Right cardiac atrium (tissue), 1 donor: ENCODE data around the genes ATP7B, NEK3 and VPS36.

DNA sequence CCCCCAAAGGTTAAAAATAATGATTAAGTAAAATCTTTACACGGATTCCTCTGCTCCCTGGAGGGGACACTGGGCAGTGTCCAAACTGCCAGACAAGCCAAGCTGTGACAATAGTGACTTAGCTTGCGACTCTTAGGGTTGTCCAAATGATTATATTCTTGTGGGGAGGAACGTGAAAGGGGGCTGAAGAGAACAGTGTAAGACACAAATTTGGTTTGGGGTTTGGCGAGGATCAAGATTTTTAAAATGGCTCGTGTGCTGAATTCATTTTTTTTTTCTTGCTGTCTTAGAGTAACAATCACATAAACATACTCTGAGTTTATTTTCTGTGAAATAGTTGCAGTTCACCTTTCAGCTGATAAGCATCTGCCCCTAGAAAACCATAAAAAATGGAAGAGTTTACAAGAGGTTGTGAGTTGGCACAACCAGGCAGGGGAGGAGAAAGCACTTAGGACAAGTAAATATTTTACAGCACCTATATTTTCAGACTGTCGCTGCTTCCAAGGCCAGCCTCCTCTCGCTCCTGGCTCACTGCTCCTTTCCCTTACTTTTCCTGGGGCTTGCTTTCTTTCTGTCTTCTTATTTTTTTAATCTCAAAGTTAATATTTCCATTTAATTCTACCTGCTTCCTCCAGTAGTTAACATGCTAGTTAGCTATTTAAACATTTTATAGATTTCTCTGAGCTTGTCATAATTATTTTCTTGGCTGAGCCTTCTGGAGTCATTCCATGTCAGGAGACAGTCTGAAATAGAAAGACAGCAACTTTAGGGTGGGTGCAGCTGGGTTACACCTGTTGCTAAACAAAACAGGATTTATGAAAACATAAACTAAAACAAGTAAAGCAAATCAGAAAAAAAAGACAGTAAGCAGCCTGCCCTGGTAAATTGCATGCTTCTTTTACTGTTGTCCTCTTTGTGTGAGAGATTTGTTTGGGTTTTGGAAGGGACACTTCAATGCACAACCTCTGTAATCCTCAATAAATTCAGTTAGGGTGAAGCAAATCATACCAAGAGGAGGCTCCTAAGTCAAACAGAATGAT is 330.2 kb downstream of the DLEU7 start:
- PRO-cap, result no peak

DNA sequence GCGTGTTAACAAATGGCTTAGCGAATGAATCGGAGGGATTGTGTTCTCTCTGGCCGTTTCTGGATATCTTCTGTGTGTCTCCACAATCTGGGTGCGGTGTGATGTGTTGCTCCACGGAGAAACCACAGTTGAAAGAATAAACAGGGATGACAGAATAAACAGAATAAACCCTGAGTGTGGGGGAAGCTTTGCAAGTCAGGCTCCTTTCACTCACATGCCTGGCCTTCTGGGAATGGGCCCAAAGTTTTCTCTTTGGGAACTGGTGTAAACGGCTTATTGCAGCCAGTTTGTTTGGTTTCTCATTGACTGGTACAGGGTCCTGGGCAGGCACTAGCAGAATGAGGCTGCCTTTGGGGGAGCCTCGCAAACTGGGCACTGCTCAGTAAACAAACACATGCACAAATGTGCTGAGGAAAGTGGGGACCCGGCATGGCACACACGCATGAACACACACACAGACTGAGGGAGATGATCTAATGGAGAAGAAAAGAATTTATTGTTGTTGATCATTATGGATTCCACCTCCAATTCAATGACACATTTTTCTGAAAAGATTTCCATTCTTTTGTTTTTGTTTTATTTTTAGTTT is 324.6 kb downstream of the DLEU7 start:
- PRO-cap, result no peak

- PRO-cap, result no peak
Observed at GRCh38 chr13:50594170-50594802, 249.2 kb downstream of the DLEU7 start.

DNA sequence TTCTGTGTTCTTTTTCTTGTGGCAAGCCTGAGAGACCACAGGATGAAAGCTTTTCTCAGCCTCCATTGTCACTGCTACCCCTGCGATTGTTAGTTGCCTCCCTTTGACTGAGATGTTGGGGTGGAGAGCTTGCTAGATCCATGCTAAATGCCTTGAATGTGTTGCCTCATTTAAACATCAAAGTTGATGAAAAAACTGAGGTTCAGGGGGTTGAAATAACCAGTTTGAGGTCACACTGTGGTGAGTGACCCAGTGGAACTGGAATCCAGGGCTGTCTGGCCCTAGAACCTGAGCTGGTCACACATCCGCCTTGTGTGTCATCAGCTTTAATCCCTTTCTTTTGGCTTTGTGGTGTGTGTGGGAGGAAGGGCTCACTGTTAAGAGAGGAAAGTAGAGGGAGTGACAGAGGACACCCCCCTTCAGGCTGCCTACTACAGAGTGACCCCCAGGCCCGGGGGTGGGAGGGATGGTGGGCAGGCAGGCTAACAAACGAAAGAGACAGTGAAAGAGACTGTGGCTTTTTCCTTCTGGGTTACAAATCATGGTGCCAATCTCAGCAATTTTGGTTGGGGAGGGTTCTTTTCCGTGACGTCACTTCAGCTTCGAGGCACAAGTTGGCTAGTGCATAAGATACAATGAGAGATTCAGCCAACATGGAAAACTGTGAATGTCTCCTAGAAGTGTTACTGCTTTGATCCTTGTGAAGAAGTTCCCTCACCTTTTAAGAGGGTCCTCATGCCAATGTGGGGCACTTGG is 165.0 kb downstream of the DLEU7 start:
- PRO-cap, result no peak

DNA sequence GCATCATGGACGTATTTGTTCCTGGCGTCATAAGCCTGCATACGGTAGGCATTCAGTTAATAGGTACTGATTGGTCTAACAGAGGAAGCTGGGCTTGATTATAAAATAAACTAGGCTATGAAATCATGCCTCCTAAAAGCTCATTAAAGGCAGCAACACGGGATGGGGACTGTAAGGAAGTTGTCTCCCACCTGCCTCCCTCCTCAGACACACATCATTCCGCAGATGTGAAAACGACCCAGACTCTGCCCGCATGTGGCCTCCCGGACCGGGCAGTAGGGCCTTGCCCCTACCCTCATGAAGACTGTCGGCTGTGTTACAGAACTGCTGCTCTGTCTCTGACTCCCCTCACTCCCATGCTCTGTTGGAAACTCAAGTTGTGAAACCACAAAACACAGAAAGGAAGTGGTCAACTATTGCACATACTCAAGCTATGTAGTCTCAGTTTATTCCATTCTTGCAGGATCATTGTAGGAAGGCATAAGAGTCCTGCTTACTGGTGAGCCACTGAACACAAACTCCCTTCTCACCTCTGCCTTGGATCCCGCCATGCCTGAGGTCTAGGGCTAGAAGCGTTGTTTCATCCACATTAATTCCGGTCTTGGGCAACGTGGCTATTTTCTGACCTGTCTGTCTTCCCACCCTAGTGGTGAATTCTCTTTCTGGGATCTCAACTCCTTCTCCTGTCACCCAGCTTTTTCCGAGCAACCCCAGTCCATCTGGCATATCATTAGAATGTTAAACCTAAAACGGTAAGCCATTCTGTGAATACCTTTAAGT is 129.6 kb downstream of the DLEU7 start:
- PRO-cap, result no peak

DNA sequence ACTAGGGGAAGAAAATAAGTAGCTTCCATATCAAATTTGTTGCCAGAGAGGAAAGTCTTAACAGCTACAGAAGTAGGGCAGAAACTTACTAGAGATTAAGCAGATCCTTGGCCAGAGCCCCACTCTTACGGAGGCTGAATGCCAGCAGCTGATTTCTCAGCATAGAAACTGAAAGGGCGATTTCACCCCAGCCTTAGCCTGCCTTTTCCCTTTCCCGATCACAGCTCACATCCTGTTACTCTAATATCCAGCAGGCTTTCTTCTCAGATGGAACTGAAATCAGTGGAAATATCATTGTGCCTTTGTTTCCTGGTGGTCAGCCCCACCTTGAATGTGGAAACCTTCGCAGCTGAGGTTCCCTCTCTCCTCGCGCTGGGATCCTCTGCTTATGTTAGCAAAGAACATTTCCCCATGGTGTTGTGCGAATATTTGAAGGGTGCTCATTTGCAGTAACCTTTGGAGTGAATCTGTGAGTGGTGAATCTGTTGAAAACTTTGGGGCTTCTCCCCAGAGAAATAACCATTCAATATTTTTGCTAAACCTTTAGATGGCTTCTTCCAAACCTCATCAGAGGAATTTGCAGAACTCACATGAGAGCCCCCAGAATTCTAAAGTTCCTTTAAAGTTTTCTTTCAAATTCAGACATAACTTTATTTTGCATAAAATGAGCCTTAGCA is 8.5 kb downstream of the FAM124A start:
- PRO-cap, result no peak

GRCh38 chr13:51244929-51245415 is 22.8 kb downstream of the FAM124A start:
- PRO-cap, result no peak

GRCh38 chr13:51371468-51372933 is 32.5 kb downstream of the SERPINE3 start:
- PRO-cap, result no peak

- PRO-cap, result no peak
Observed at GRCh38 chr13:51406155-51406833, 46.5 kb downstream of the INTS6 start.

GRCh38 chr13:51460173-51461053 is 7.6 kb upstream of the INTS6 start:
- PRO-cap, result no peak

DNA sequence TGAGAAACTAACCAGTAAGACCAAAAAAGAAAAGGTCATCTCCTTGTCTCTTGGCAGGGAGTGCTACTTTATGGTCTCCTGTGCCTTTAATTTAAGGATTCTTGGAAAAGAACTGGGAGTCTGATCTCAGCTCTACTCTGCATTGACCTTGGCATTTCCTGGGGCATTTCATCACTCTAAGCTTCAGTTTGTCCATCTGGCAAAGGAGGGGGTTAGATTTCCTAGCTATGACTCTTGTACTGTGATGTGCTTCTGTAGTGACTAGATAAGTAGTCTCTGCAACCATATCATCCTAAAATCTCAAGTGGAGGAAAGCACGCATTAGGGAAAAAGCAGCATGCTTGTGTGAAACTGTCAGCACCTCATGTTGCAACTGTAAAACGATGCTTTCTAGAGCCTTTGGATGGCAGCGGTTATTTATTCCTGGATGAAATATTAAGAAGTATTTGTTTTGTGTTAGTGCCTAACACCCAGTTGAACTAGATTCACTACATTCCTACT is 6.7 kb downstream of the WDFY2 start:
- PRO-cap, result no peak

DNA sequence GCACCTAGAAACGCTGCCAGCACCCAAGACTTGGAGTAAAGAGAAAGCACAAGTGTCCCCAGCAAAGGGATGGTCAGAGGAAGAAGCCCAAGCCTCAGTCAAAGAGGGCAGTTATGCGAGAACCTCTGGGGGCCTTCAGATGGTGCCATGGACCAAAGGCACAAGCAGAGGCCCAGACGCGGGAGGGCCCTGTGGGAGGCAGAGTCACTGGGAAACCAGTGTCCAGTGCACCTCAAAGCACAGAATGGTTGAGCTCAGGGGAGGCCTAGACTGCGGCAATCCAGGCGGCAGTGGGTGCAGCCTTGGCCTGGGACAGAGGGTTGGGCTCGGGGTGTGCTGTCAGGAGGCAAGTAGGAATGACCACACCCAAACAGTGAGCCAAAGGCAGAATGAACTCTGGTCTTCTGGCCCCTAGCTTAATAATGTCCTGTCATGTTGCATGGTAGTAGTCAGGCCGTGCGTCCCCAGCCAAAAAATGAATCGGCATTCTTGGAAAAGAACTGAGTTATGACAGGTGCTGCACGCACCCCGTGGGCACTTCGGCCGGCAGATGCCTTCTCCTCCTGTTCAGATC is 56.1 kb downstream of the ATP7B start:
- PRO-cap, result no peak

DNA sequence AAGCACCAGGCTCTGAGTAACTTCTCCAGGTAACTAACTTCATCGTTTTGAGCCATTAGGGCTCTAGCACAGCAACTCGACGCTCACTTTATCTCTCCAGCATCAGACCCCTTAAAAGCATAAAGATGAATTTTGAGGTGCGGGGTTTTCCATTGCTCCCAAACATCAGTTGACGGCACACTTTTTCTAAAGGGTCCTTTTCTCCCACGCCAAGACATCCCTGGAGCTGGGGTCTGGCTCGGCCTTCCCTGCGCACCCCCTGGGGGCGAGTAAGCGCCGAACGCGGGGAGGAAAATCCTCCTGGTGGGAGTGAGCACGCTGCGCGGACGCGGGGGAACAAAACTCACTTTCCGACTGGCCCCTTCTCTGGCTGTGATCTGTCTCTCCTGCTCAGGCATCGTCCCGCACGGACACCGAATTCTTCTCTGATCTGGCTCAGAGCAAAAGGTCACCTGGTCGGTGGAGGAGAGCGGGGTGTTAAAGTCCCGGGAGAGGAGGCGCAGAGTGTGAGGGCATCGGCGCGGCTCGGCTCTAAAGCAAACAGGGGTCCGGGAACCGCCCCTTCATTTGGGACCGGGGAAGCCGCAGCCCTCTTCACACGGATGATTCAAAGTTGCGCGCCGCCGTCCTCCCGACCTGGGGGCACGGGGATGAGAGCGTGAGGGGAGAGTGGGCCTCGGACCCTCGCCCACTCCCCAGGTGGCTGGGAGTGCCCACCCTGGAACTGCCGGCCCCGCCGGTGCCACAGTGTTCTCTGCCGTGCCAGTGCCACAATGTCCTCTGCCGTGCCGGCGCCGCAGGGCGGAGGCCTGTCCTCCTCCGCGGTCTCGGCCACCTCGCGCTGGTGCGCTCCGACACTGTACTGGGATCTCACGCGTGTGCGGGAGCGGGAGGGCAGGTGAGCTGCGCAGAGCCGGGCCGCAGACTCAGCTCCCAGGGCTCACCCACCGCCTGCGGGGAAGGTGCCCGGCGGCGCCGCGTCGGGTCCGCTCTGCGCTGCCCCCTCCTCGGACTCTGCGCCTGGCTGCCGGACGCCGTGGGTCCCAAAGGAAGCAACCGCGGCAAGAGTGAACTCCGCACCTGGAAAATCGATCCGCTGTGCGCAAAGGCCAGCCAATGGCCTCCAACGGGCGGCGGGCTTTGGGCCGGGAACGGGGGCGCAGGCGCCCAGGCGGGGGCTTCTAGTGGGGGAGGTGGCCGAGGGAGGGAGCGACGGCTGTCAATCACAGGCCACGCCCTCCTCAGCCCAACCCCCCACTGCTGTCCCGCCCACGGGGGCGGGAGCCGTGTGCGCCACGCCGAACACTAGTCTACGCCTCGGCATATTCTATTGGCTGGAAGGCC is at the start of gene ATP7B:
Gene ATP7B (minus strand): TSS at position 511 of the 1,344 bp plus-strand sequence.
- PRO-cap, result unidirectional peak, plus-strand start at position 804 of the sequence; unidirectional peak, plus-strand start at position 834 of the sequence; unidirectional peak, minus-strand start at position 1,016 of the sequence; bidirectional peak, plus-strand start outside the sequence, minus-strand start at position 1,142 of the sequence

DNA sequence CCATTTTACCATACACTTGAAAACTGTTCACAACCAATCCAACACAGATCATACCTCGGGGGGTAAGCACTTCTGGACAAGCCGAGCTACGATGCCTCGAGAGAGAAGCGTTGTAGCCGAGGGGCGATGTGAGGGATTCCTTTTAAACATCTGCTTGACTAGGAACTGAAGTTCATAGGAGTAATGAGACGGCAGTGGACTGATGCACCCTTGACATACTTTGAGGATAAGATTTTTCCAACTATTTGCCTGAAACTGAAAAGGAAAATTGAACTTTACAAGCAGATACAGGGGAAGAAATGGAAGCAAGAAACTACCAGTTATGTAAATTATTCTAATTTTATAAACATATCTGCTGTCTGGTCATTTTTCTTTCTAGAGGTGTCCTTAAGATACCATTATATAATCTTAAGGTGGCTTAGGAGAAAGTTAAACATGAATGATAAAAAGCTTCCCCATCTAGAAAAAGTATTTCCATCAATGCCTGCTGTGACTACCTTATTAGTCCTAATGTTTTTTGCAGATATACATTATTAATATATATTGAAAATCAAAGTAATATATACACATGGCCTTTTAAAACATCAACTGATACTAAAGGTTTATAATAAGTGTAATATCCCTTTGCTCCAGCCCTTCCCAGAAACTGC is 14.6 kb downstream of the NEK3 start:
- PRO-cap, result no peak

- PRO-cap, result unidirectional peak, plus-strand start at chr13:52159016
Observed at GRCh38 chr13:52158688-52159112, 697 bp downstream of the NEK3 start.

- PRO-cap, result bidirectional peak, plus-strand start at chr13:52159231, minus-strand start at chr13:52159164; bidirectional peak, plus-strand start at chr13:52159456, minus-strand start at chr13:52159535
Observed at GRCh38 chr13:52159113-52160067, at the start of gene NEK3. Gene NEK3 (minus strand): TSS chr13:52159597.

DNA sequence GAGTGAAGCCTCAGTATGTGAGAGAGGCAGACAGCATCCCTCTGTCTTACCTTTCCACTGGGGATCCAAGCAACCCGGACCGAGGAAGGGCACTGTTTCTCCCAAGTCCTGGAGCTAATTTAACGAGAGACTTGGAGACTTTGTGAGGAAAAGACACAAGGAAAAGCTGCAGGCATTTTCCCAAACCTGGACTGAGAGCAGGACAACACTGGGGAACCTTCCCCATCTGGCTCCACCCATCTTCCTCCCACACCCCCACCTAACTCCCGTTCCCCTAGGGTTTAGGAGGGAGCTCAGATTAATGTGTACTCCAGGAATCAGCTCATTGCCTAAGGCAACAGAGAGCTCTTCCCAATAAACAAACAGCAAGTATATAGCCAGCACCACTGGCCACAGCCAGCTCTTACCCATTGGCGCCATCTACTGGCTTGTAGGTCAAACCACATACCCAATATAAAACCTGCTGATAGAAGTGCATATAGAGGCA is 76.6 kb upstream of the NEK3 start:
- PRO-cap, result no peak

DNA sequence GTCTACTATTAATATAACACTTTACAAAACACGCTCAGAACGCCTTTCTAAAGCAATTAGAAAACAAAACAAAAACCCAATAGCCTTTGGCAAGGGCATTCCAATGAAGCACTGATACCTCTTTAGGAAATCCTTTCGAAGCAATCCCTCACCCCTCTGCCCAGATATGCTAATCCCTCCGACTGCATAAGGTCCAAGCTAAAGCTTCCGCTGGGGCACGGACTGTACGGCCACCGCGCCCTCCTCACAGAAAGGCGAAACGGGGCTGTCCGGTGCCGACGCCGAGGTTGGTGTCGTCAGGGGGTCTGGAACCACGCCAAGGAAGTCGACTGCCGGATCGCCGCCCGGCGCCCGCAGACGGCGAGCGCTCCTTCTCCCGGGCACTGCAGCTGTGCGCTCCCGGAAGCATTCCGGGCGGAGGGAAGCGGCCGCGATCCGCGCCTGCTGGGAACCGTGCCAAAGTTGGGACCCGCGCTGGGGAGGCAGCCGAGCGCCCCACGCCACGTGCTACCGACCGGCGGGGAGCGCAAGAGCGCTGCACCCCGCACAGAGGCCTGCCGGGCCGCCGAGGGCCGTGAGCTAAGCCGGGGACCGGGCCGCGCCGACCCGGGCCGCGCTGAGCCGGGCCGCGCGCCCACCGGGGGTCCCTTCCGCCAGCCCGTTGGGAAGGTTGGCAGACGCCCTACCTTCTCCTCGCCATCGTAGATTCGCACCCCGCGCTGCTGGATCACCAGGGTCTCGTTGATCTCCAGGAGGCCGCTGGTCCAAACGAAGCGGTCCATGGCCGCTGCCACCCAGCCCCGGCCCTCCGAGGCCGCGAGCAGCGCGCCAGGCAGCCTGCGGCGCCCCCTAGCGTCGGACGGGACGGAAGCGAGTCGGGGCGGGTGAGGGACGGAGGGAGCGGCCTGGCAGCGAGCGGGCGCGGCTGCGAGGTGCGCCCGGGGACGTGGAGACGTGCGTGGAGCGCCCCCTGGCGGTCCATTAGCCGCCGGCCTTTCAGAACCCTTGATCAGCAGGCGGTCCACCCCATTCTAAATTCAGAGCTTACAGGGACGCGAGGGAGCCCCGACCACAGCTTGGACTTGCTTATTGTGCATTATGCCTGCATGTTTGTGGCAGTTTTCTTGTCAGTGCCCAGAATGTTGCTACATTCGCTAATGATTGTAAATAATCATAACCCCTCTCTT is at the start of gene VPS36:
Gene VPS36 (minus strand): TSS at position 822 of the 1,187 bp plus-strand sequence.
- PRO-cap, result bidirectional peak, plus-strand start at position 328 of the sequence, minus-strand start at position 393 of the sequence; bidirectional peak, plus-strand start at position 1,040 of the sequence, minus-strand start at position 818 of the sequence

GRCh38 chr13:52454389-52454865 is 851 bp upstream of the CKAP2 start:
- PRO-cap, result no peak

DNA sequence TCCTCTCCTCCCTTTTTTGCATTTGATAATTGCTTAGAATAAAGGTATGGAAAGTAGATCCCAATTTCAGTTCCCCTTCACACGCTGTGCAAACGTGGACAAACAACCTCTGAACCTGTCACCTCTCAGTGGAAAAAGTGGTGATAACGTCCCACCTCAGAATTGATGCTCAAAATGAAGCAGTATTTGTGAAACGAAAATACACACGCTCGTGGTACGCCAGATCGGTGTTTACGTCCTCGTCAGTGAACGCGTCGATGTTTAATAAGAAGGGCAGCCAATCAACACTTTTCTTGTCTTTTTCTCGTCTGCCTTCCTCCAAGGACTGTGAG is 446 bp upstream of the CKAP2 start:
- PRO-cap, result no peak